ENCODE measurements around a stretch of chr11.

GRCh38 chr11:11243638-11244553, 109.2 kb downstream of the CSNK2A3 start:
- PRO-cap: unidirectional peak, minus-strand start at chr11:11243866; unidirectional peak, minus-strand start at chr11:11243912

GRCh38 chr11:11543476-11544027, 78.3 kb downstream of the GALNT18 start:
- PRO-cap: no peak

- PRO-cap: no peak
Measured at GRCh38 chr11:11582025-11582824, 39.6 kb downstream of the GALNT18 start.

DNA sequence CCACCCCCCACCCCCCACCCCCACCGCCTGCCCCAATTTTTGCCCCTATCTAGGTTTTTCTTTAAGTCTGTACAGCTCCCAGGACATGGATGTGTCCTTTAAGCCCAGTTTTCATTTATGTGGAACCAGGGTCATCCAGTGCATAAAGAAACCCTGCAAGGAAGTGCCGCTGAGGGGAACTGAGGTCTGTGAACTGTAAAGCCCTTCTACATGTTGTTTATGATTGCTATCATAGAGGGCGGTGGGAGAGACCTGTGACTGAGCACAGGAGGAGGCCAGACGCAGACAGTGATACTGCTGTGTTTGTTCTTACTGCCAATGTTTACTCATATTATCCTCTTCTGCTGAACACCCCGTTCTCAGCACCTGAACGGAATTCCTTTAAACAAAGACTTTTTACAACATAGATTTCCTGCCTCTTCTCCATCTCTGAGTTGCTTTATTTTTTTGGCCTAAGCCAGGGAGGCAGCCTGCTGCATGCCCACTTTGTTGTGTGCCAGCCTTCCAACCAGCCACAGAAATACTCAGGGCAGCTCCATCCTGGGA, 949 bp upstream of the GALNT18 start:
- PRO-cap: no peak

DNA sequence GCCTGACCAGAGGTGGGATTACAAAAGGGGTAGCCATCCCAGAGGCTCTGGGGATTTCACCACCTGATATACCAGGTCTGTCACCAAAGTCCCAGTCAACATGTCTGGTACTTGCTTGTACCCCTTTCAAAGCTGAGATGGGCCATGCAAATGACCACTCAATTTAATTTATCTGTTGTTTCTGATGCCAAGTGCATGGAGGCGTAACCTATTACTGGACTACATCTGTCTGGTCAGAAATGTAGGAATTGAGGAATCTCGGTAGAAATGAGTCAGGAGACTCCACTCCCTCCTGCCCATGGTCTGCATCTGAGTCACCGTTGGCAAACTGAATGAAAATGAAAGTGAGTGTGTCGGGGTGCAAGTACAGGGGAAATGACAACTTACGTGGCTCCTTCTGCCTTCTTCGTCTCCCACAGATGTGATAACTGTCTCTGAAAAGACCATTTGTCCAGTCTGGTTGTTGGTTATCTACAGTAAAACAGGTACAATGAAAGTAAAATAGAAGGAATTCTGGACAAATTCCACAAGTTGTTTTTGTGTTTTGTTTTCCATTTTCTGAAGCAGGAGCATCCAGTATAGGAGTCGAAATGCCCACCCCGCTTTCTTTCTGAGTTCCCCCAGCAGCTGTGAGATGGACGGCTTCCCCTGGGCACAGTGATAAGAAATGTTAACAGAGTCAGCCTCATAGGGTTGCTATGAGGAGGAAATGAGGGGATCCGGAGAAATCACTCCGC, 9.9 kb downstream of the DKK3 start:
- PRO-cap: no peak

DNA sequence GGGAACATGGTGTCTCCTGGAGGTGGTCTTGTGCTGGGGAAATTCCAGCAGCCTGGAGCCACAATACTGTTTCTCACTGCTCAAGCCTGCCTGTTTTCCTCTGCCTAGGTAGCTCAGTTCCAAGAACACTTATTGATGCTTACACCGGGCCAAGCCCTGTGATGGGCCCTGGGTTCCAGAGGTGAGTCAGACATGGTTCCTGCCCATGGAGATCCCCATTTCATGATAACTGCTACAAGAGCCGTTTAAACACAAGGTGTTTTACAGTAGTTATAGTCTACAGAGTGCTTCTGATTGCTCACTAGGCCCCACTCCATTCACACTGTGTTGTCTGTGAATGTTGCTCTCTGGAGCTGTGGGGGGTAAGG, 813 bp upstream of the MICAL2 start:
- PRO-cap: bidirectional peak, plus-strand start at position 282 of the sequence, minus-strand start at position 102 of the sequence

DNA sequence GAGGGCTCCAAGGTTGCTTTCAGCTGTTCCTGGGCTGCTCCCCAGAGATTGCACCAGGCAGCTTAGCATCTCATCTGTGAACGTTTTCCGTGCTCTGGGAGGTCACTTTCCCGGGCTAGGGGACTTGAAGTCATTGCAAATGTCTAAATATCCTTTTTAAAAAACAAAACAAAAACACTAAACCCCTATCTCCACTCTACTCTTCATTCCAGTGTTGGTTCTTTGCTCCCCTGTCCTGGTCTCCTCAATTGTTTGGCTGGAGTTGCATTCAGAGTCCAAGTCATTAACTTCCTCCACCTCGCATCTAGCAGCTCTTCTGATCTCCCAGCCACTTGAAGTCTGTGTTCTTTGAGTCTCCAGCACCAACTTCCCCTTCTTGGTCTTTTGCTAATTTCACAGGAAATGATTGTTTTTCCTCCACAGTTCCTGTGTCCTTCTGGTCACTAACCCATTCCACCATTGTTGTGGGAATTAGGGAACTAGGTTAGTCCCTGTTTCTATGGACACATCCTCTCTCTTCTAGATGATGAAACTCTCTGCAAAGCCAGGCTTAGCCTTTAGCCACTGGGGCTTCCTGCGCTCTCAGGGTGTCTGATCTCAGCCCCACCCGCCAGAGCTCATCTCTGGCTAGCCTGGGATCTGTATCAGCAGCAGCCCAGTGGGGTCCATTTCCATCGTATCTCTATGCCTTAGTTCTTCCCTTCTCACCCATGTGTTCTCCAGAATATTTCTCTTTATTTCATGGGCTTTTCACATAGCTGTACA, 14.3 kb downstream of the MICAL2 start:
- PRO-cap: no peak

DNA sequence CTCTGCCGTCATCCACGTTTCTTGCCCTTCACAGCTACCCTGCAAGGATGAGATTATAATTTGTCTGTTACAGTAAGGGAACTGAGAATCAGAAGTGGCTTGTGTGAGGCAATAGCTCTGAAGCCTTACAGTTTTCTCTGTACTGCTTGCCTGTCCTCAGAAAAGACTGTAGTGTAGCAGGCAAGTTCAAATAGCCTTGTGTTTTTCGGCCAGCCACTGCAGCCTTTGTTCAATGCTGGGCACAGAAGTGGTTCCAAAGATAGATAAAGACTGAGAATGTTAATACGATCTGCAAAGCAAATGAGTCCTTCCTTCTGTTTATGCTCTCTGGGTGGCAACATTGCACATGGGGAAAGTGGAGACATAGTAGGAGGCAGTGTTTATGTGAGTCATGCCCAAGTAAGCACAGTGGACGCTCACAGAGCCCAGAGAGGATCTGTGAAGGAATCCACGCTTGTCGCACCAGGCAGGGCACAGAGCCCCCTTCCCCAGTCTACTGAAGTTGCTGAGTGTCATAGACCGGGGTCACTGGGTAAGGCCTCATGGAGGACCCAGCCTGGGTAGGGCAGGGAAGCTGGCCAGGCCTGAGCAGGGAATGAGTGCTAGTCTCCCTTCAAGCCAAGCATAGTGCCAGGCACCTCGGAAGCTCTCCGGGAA, 49.2 kb downstream of the MICAL2 start:
- PRO-cap: unidirectional peak, plus-strand start at position 428 of the sequence

DNA sequence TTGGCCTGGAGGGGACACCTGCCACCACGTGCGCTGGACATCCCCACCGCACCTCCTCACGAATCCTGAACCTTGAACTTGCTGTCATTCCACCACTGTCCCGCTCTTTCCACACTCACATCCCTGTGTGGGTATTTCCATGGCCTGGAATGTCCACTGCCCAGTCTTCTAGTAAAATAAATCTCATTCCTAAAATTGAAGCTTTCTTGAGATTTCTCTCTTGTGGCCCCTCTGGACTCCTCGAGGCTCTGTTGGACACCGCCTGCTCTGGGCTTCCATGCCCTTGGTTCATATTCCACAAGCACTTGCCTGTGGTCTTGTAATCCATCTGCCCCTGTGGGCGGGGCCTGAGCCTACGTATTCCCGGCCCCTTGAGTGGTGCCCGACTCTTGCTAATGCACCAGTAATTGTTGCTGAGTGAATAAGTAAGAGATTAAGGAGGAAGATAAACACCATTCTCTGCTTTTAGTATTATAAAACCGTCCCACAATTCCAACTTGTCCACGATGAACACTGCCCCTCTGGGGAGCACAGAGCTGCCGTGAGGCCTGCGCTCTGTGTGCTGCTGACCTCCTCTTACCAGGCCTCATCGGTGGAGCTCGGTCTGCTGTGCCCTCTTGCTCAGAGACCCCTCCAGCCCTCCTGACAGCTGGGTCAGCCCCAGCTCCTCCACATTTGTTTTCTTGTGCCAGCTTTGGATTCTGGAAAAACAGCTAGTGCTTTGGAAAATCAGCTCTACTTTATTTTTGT, 50.2 kb downstream of the MICAL2 start:
- PRO-cap: bidirectional peak, plus-strand start at position 504 of the sequence, minus-strand start at position 292 of the sequence

DNA sequence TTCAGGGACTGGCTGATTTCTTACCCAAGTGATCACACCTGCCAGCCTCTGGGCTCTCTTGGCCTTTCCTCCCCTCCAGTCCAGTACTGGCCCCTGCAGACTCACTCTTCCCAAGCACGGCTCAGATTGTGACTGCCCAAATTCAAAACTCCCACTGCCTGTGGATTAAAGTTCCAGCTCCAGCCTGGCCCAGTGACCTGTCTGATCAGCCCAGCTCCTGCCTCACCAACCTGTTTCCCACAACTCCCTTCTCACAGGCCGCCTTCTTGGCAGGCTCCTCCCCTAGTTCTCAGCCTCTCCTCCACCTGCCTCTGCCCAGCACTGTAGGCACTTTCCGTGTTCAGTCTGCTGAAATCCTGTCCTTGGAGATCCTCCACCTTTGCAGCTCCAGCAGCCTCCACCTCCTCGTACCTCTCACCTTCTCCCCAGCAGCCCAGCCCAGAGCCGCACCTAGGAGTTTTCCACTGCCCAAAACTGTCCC, 68.6 kb downstream of the MICAL2 start:
- PRO-cap: bidirectional peak, plus-strand start at position 339 of the sequence, minus-strand start at position 203 of the sequence

DNA sequence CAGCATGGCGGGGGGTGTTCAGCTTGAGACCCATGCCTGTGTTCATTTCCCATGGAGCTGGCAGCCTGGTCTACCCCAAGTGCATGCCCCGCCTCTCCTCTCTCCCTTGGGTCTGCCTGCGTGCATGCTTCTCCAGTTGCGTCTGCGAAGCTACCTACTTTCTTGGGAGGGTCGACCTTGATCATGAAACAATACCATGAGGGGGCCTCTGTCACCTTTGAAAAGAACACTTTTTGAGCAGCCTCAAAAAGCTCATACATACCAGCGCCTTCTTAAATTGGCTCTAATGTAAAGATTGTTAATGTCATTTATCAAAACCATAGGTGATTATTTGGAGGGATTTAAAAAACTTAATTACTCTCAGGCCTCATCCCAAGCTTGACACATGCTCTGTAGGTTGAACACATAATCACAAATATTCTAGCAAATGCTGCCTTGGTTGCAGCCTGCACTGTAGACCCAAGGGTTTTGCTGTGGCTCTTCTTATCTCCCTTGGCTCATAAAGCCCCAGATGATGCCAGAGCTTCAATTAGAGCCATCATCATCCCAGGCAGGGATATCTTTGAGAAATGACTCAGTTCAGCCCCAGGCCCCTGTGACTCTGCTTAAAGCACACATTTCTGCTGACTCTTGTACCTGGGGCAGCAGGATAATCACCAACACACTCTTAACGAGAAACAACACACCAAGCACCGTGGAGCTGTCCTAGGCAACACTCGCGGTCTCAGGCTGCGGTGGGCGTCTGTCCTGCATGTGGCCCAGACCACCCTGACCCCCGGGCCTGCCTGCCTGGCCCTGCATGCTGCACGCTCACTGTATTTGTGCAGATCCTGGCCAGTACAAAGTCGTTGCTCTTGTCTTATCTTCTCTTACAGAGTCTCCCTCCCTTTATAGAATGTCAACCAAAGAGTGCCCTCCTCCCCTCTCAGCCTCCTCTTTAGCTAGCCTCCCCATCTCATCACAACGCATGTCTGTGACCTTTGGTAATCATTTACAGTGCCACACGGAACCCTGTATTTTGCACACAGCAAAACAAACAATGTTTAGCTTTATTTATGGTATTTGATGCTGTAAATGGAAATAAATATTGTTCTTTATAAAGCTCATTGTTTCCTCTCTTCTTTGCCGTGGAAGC, 114.3 kb upstream of the PARVA start:
- PRO-cap: no peak

DNA sequence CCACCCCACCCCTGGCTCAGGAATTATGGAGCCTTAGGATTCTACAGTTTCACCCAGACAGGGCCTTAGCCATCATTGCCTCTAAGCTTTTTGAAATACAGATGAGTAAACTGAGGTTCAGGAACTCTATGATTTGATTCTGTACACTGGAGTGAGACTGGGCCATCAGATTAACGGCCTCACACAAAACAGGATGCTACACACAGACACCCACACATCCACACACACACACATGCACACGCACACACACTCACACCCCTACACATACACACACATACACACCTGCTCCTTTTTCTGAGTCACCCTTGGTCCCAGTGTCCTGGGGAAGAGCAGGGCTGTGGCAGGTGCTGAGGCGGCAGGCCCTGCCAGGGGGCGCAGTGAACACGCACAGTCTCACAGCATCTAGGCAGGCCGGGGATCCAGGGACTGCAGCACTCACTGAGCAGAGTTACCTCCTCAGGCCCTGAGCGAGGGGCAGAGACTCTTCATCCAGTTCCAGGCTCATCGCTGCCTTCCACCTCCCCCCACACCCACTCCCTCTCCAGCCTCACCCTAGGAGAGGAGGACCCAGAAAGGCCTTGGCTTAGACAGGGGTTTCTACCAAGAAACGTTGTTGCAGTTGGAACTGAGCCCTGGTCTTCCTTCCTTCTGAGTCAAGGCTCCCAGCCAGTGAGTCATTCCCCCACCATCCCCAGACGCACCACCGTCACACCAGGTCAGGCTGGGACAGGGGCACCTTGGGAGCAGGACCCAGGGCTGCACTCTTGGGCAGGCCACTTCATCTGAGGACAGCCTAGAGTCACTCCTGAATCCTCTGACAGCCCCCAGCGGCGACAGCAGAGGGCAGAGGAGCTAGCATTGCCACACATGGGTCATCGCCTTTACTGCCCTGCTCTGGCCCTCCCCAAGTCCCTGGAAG, 89.7 kb upstream of the PARVA start:
- PRO-cap: no peak

- PRO-cap: no peak
Measured at GRCh38 chr11:12376872-12377253, 508 bp upstream of the PARVA start.

DNA sequence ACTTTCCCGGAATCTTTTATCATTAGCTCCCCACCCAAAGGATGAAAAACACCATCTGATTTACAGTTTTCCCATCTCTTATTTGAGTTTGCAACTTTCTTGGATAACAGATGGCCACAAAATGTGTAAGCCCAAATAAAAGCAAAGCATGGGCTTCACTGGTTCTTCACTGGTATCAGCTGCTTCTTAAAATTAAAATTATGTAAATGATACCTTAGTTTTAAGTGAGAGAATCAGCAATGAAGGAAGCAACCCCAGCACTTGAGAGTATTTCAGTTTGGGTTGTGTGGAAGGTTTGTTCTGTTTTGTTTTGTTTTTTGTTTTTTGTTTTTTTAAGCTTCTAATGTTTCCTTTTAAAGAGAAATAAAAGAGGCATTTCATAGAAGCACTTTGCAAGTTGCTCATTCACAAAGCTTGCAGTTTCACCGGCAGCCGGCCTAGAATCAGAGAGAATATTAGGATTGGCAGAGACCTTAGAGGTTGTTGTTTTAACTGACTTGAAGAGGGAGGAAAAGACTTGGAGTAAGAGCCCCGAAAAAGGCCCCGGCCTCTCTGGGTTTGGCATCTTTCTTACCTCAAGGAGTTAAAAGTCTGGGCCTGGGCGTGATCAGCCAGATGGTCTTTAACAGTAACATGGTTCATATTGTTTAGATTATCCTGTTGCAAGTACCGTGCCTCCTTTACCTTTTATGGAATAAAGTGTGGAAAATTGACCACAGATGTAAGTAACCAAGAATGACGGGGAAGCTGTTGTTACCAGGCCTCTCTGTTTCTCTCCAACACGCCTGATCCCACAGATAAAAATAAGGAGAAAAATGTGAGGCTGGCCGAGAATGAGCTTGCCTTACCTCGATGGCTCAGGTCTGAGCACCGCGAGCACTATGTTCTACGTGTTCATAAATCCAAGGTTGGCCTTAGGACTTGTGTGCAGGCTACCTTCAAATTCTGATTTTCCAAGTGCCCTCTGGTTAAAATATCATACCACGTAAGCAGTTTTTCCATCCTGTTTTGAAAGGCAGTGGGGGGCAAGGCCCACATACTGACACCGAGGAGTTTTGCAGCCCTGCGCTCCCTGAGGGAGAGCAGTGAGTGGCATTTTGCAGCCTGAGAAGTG, 56.2 kb downstream of the PARVA start:
- PRO-cap: no peak

DNA sequence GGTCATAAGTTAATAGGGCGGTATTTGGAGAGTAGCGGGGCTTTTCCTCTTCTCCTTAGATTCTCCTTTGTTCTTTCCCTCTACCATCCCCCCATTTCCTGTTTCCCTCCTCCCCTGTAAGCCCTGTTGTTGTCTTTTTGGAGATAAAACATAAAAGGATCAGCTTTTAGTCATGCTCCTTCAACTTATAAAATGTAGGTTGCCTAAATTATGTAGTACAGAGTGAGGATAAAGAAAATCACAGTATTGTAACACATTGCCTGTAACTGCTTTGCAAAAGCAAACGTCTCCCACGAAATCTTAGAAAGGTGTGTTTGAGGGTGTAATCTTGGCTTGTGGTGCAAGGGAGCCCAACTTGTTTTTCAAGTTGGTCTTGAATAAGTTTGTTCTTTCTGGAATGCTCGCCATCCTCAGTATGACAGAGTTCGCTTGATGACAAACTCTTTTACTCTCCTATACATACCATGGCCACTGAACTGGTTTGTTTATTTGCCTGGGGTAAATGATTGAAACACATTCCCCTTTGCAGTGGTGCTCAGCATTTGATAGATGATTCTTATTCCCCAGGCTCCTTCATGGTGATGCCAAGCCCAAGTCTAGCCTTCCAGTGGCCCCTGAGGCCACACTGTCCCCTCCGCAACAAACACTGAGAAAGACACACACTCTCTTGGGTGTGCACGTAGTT, 49.5 kb downstream of the TEAD1 start:
- PRO-cap: no peak

GRCh38 chr11:12746533-12746932, 72.3 kb downstream of the TEAD1 start:
- PRO-cap: no peak

DNA sequence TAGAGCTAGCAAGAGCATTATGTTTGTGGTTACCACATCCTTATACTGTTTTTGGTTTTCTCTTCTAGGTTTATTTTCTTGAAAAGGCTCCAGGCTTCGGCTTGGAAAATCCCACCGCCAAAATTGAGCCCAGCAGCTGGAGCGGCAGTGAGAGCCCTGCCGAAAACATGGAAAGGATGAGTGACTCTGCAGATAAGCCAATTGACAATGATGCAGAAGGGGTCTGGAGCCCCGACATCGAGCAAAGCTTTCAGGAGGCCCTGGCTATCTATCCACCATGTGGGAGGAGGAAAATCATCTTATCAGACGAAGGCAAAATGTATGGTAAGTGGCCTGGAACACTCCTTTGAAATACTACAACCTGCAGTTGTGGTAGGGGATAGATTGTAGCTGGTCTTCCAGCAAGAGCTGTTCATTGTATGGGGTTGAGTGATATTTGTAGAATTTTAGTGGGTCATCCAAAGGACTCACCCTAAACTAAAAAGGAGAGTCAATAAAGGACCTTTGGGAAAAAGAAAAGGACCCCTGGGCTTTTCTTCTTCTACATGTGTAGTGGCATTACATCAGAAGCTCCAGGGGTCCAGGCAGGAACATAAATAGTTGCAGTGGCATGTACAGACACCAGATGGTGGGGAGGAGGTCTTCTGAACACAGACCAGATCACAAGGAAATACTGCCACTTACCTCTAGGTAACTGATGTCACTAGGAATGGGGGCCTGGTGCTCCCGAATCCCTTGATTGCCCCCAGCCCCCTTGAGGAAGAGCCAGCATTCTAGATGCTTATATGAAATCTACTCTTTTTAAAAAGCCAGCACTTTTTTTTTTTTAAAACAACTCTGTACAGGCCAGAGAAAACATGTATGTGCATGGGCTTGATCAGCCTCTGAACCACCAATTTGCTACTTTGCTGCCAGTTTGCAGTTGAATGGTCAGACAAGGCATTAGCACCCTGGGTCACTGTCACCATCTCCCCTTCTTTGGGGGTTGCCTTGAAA, 90.2 kb downstream of the TEAD1 start:
- PRO-cap: no peak

DNA sequence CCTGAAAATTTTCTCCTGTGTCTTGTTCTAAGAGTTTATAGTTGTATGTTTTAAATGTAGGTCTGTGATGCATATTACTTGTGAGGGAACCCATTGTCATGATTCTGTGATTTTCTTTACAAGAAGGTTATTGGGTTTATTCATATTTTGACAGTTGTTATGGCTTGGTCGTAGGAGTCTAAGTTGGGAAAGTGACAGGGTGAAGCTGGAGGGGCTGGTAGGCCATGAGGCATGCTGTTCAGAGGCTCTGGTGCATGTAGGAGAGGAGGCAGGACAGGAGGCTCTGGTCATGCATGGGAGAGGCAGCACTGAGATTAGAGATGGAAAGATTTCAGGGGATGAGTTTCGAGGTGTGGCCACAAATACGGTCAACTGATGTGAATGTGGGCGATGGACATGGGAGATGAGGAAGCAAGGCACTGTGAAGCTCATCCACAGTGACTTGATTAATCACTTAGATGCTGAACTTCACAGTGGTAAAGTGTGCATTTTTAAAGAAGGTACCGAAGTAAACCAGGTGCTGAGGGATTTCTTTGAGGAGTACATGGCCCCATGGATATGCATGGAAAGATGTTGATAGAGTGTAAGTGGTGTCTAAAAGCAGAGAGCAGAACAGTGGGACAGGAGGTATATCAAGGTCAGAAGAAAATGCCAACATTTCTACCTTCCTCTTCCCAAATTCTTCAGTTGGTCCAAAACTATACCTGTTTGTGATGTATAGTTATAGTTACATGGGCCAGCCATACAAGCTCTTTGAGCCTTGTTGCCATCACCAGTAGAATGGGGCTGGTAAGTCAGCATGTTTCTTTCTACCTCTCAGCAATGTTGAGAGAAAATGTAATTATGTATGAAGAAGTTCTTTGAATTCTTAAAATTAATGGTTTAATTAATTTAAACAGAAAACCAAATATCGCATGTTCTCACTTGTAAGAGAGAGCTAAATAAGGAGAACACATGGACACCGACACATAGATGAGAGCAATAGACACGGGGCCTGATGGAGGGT, 100.0 kb downstream of the TEAD1 start:
- PRO-cap: no peak

- PRO-cap: no peak
Measured at GRCh38 chr11:12800626-12801320, 126.6 kb downstream of the TEAD1 start.

DNA sequence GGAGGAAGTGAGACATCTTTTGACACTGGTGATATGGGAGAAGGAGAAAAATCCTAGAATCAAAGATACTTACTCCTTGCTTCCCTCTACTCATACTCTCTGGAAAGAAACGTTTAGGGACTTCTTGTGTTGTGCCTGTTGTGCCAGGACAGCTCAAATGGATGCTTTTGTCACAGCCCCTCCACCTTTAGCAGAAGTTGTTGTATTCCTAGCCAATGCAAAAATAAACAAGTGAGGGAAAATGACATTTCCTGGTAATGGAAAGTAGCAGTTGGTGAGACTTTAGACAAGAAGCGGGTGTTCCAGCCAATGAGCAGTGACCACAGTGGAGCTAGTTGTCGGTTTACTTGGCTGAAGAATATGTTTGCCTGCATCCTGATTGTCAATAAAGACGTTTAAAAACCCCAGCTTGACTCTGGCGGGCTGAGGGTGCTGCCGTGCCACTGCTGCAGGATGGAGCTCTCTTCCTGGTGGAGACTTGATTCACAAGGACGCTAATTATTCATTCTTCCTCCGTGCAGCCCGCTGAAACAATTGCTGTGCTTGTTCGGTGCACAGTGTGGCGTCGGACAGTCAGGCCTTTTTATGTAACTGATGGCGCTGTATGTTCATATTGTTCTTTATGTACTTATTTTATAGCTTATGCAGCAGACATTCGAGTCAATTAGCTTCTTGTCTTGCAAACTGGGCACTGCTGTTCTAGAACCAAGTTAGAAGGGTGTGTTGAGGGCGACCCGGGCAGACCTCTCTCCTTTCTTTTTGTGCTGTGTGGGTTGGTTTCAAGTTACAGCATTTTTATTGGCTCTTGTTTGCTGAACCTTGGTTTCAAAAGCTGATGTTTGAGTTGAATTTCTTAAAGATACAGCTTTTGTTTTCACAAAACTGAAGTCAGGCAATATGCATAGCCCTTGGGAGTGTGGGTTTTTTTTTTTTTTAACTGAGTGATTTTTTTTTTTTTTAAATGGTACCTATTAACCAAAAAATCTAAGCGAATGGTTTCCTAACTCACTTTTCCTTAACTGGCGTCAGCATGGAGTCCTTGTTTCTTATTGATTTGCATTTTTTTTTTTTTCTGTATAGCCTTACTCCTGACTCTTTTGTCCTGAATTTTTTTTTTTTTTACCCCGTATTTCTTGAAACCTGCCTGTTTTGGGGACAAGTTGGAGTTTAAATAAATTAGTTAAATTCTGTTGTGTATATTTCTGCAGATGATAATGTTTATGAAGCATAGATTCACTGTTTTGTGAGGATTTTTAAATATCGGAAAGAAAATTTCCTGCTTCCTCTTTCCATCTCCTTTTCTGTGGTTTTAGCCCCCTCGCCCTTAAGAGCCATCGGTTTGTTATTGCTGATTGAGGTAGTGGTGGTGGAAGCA, 154.0 kb downstream of the TEAD1 start:
- PRO-cap: no peak

All from vermiform appendix (tissue), 1 donor.